SK-MEL-5 (cell line): ENCODE results near the genes LRRN3 and LSMEM1.

RAMPAGE:
- cytosol, long total RNA = no peak
- long total RNA = no peak
- nucleus, long total RNA = no peak
Observed at GRCh38 chr7:108613893-108614404, 44.3 kb downstream of the DNAJB9 start.

DNA sequence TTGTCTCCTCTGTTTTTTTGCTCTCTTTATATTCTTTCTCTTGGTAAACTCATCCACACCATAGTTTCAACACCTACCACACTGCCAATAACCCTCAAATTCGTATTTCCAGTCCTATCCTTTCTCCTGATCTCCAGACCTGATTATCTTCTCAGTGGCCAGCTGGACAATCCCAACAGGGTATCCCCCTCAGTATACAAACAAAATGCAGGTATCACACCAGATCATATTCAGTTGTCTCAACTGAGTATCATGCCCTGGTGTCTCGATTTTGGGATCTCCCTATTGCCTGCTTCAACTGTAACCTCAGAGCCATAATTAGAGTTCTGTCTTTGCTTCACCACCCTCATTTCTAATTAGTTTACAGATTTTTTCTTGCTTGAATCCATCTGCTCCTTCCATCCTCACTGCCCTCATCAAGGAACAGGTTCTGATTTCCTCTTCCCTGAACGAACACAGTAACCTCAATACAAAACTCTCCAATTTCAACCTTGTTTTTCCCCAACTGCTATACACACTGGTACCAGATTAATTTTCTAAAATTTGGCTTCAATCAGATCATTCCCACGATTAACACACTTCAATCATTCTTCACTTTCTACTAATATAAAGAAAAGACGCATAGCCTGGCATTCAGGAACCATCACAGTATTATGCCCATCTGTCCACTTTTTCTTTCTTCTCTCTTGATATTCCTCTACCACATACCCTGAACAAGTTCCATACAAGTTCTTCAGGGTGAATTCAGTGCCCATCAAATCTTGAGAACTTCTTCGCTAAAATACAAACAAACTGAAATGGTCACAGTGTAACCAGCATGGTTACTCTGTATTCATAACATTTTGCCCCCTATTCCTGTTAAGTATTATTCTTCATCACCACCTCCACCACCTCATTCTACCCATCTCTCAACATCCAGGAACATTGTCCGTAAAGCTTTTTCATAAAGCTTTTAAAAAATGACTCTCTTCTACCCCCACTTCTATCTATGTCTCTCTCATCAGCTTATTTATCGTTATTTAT is 404.3 kb upstream of the LRRN3 start:
RAMPAGE:
- cytosol, long total RNA = no peak
- long total RNA = no peak
- nucleus, long total RNA = no peak

DNA sequence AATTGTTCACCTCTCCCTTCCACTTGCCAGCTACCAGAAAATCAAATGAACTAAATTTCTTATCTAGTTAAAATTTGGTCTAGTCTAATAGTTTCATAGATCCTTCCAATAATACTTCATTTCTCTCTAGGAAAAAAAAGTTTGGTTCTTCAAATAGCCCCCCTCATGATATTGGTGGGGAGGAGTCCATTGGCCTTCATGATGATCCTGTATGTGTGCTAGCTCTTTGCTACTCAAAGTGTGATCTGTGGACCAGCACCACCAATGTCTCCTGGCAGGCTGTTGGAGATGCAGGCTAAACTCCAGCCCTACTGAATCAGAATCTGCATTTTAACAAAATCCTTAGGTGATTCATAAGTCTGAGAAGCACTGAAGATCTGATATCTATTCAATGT is 15.0 kb upstream of the LRRN3 start:
RAMPAGE:
- cytosol, long total RNA = no peak
- long total RNA = no peak
- nucleus, long total RNA = no peak

DNA sequence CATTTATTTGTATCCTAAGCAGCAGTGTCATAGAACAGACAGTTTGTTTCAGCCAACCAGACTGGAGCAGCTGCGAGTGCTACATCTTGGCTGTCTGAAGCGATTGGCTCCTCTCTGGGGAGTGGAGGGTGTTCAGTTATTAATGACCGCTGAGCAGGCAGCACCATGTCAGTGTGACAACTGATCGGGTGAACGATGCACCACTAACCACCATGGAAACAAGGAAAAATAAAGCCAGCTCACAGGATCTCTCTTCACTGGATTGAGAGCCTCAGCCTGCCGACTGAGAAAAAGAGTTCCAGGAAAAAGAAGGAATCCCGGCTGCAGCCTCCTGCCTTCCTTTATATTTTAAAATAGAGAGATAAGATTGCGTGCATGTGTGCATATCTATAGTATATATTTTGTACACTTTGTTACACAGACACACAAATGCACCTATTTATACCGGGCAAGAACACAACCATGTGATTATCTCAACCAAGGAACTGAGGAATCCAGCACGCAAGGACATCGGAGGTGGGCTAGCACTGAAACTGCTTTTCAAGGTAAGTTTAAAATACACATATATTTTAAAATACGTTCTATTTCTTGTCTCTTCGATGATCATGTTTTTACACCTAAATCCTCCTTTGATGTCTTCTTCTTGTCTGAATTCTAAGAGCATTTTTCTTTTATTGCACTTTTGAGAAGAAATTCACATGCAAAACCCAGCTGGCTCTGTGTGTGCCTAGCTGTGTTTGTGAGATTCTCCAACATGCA is at the start of gene LRRN3:
LRRN3 (plus strand) TSS at position 168 of the 759 bp plus-strand sequence.
RAMPAGE:
- cytosol, long total RNA = no peak
- long total RNA = no peak
- nucleus, long total RNA = no peak

GRCh38 chr7:111137753-111138194 is 46.8 kb downstream of the LRRN3 start:
RAMPAGE:
- cytosol, long total RNA = no peak
- long total RNA = no peak
- nucleus, long total RNA = no peak

GRCh38 chr7:111527425-111527959 is 34.8 kb downstream of the IMMP2L start:
RAMPAGE:
- cytosol, long total RNA = no peak
- long total RNA = no peak
- nucleus, long total RNA = no peak

DNA sequence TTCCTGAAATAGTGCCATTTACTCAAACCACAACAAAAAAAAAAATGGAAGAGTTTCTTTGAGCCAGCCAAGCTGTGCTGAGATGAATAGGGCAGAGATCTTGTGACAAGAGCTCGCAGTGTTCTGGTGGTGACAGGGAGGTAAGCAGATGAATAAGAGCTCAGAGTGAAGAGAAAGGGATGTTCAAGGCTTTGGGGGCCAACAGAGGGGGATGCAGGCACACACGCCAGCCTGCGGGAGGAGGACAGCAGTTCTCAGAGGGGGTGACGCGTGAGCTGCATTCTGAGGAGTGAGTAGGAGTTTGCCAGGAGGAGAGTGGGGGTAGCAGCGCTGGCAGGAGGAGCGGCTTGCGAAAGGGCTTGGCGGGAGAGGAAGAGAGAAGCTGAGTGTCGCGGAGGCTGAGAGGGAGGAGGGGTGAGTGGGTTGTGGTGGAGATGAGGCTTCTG is 194.5 kb upstream of the IMMP2L start:
RAMPAGE:
- cytosol, long total RNA = no peak
- long total RNA = no peak
- nucleus, long total RNA = no peak

DNA sequence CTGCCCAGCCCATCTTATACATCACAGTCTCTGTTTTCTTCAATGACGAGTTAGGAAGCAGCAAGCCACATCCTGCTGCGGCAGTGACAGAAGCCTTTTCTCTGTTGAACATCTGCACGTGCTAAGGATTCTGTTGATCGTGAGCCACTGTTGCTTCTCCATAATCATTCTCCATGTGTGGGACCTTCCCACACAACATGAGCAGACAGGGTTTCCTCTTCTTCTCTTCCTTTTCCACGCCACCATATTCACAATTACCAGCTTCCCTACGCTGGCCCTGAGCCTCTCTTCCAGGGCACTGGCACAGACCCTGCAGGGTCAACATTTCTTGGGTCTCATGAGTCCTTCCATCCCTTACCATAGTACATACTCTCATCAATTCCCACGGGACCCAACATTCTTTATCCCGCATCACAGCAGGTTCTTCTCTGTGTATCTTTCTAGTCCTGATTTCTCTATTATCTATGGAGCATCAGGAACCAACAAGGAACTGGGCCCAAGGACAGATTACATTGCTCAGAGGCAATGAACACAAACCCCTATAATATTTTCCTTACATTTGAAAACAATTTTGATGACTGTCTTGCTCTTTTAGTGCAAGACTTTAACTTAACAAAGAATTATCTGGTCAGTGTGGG is 298.2 kb upstream of the IMMP2L start:
RAMPAGE:
- cytosol, long total RNA = no peak
- long total RNA = no peak
- nucleus, long total RNA = no peak

RAMPAGE:
- cytosol, long total RNA = no peak
- long total RNA = no peak
- nucleus, long total RNA = no peak
Observed at GRCh38 chr7:112091142-112092097, 114.8 kb downstream of the DOCK4 start.

DNA sequence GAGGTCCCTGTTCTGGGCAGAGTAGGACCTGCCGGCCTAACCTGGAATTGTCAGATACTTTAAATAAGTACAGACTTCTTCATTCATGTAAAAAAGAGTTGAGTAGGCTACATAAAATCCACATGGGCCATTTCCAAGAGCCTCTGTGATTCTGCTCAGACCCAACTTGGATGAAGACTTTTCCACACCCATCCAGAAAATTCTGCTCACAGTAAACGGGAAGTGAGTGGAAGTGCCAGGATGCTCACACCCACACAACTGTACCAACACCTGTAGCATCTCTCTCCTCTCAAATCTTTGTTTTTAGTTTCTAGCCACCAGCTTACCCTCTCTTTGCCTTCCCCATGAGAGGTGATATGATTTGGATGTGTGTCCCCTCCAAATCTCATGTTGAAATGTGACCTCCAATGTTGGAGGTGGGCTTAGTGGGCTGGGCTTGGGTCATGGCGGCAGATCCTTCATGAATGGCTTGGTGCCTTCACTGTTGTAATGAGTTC is 94.4 kb downstream of the DOCK4 start:
RAMPAGE:
- cytosol, long total RNA = no peak
- long total RNA = no peak
- nucleus, long total RNA = no peak

RAMPAGE:
- cytosol, long total RNA = no peak
- long total RNA = no peak
- nucleus, long total RNA = no peak
Observed at GRCh38 chr7:112150188-112151061, 55.8 kb downstream of the DOCK4 start.

RAMPAGE:
- cytosol, long total RNA = no peak
- long total RNA = no peak
- nucleus, long total RNA = no peak
Observed at GRCh38 chr7:112162068-112162769, 44.0 kb downstream of the DOCK4 start.

DNA sequence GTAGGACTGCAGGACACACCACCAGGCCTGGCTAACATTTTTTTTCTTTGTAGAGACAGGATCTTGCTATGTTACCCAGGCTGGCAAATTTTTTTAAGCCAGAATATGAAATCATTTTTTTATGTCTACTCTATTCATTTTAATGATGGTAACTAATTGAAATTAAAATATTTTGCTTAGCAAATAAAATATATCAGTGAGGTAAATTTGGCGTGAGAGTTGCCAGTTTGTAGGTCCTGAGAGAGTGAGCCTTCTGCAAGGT is 51.4 kb downstream of the ZNF277 start:
RAMPAGE:
- cytosol, long total RNA = no peak
- long total RNA = no peak
- nucleus, long total RNA = no peak

DNA sequence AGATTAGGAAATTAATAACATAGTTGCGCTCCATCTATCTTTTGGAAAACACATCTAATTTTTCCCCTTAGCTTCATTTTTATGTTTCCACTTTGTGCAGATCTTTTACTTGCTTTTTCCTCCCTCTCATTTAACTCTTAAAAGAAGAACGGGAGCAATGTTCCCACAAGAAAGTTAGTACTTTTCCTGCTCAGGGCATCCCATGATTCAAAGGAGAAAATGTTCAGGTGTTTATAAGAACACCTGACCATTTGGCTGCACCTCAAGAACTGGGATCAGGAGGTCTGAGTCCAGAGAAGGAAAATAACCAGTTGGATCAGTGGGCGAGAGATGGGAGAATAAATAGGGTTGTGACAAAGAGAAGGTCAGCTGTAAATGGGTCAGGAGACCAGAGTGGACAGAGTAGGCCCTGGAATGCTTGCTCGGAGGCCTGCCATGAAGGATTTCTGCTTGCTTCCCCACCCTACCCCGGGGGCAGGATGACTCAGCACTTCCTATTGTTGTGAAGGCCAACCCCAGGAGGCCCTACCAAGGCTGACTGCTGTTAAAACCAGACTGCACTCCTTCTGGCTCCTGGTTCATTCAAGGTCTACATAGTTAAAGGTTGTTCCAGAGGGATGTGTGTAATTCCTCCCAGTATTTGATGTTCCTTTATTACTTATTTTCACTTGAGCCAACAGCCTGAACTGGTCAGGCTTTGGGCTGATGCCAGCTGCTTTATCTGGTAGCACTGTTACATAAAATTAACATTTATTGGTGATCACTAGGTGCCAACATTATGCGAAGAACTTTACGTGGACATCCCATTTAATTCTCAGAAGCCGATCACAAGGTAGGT is 27.4 kb upstream of the IFRD1 start:
RAMPAGE:
- cytosol, long total RNA = no peak
- long total RNA = no peak
- nucleus, long total RNA = no peak

RAMPAGE:
- cytosol, long total RNA = no peak
- long total RNA = no peak
- nucleus, long total RNA = no peak
Observed at GRCh38 chr7:112451740-112452545, 1.7 kb downstream of the IFRD1 start.

GRCh38 chr7:112475902-112476713 is 4.7 kb upstream of the LSMEM1 start:
RAMPAGE:
- cytosol, long total RNA = no peak
- long total RNA = no peak
- nucleus, long total RNA = no peak

RAMPAGE:
- cytosol, long total RNA = no peak
- long total RNA = no peak
- nucleus, long total RNA = no peak
Observed at GRCh38 chr7:112480598-112481108, at the start of gene LSMEM1. Gene LSMEM1 (plus strand): TSS chr7:112480991.

GRCh38 chr7:114084150-114084985 is 165.6 kb upstream of the PPP1R3A start:
RAMPAGE:
- cytosol, long total RNA = no peak
- long total RNA = no peak
- nucleus, long total RNA = no peak

RAMPAGE:
- cytosol, long total RNA = no peak
- long total RNA = no peak
- nucleus, long total RNA = no peak
Observed at GRCh38 chr7:114419719-114420349, 5.2 kb downstream of the FOXP2 start.

DNA sequence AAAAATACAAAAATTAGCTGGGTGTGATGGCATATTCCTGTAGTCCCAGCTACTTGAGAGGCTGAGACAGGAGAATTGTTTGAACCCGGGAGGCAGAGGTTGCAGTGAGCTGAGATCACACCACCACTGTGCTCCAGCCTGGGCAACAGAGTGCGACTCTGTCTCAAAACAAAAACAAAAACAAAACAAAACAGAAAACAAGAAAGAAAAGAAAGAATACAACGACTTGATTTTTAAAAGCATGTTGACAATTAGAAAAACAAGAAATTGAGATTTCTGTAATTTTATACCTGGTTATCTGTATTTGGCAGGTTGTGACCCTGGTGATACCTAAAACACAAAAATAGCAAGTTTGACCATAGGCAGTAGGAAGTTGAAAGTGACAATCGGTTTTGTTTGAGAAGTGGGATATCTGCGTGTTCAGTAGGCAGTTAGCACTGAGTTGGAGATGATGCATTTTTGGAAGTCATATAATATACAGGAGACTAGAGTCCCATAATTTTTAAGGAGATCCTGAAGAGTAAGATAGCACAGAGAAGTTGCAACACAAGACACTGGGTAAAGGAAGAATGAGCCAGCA is 165.9 kb downstream of the FOXP2 start:
RAMPAGE:
- cytosol, long total RNA = no peak
- long total RNA = no peak
- nucleus, long total RNA = no peak